Aortic smooth muscle cell (primary cell): ENCODE results near the gene ROR1.

DNA sequence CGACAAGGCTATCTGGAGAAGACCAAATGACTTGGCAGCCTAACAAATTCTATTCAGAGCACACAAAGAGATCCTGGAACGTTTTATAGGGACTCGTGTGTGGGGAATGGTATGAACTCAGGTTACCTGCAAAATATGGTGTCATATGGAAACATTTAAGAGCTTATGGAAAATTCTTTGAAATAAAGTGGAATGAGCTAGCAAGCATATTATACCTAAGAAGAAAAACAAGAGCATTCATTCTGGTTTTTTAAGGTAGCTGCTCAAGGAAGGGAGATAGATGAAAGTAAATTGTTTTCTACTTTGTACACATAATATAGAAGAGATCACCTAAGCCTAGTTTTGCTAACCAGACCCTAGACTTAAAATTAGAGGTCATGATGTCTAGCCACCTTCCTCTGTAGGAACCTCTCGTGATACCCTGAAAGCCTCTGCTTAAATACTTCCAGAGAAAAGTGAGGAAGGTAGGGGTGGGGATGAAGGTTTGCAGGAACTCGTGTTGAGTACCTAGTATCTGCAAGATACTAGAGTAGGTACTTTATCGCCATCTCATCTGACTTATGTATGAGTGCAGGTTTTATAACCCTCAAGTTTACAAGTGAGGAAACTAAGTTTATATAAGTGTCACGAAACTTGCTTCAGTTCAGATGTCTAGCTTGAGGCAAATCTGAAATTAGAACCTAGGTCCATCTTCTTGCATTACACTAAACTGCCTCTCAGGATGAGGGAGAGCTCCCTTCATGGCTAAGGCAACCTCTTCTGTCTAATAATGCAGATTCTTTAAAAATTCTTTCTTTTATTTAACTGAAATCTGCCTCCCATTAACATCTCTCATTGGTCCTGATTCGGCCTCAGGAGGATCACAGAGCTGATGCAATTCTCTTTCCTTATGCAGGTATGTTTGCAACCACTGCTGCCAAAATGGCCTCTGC is 43.4 kb downstream of the NFIA start:
- RRBS = no CpG with 5 or more reads among the region's 8 CpGs

- RRBS = no CpG with 5 or more reads among the region's 4 CpGs
Observed at GRCh38 chr1:61227761-61228701, 145.7 kb downstream of the NFIA start.

- RRBS = no CpG with 5 or more reads among the region's 5 CpGs
Observed at GRCh38 chr1:61280397-61280928, 198.1 kb downstream of the NFIA start.

DNA sequence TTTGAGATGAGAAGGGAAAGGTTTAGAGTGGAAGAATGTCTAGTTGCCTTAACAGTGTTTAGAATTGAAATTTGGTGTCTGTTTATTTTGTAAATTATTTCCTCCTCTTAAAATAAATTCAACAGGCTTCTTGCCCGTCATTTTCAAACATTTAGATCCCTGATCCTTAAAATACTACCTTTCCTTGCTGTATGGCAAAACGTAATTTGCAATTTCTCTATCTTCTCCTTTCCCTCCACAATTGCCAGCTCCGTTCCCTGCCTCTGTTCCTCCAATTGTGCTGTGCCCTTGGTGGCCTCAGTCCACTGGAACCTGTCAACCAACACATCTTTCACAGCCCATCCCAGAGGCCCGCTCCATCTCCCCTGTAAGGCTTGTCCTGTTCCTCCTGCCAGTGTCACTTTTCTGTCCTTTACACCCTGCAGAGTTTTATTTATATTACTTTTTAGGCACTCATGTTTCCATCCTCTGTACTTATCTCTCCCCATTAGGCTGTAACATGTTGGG is 304.1 kb downstream of the TM2D1 start:
- RRBS = no CpG with 5 or more reads among the region's 4 CpGs

DNA sequence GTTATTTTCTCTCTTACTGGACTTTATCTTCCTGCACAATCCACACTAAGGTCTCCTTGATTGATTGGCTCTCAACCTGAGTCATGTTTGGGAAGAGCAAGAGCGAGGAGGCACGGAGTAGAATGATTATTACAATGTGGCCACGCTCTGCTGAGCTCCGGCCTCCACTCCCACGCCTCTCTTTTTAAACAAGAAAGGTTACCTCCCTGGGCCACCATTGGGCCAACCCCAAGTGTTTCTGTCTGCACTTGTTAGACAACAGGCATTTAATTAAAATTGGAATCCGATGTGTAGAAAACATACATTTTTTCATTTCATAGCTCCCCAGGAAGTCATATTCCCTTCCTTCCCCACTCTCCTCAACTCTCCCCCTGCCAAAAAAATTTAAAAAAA is 278.2 kb downstream of the TM2D1 start:
- RRBS = no CpG with 5 or more reads among the region's 6 CpGs

- RRBS = no CpG with 5 or more reads among the region's 22 CpGs
Observed at GRCh38 chr1:61742997-61743417, 727 bp downstream of the PATJ start.

DNA sequence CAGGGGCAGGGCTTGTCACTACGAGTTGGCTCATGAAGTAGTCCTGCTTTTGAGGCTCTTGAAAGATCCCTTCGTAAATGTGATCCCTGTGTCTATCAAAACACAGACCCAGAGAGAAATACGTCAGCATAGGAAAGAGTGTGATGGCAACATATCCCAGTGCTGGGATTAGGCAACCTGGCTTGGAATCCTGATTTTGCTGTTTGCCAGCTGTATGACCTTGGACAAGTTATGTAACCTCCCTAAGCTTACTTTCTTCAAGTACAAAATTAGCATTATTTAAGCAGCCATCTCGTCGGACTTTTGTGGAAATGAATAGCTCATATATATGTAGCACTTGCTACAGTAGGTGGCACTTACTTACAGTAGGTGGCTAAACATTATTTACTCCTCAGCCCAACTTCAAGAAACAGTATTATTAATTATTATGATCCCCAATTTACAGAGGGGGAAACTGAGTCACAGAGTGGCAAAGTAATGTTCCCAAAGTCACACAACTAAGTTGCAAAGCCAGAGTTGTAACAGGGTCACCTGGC is 228.5 kb downstream of the ATG4C start:
- RRBS = no CpG with 5 or more reads among the region's 5 CpGs

DNA sequence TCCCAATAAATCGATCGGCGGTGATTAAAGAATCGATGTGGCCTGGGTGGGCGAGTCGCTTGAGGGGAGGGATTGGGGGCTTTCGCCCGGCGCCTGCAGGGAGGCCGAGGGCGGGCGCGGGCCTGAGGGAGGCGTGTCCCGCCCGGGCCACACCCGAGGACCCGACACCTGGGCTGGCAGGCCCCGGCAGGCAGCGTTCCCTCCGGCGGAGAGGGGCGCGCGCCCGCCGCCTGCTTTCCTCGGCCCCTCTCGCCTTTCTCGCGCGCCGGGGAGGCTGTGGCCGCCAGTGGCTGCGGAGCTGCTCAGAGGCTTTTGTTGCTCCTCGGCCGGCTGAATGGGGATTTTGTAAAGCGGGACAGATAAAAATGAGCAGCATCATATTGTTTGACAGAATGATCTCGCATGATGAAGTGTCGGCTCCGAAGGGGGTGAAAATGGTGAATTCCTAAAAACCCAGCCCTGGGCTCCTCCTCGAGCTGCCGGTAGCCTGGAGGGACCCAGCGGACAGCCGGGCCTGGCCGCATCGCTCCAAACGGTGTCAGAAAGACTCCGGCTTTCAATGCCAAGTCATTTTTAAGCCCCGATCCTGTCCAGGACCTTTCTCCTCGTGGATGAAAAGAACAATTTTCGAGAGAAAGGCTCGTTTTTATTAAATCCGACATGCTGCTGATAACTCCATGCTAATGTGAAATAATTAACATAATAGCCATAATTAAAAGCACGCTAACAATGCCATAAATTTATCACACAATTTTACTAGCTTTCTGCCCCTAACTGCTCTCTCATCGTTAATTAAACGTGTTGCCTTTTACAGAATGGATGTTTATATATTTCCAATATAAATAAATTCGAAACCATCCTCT is 4.8 kb upstream of the FOXD3 start:
- RRBS = 3% methylated on average over 32 of the region's 58 CpGs

DNA sequence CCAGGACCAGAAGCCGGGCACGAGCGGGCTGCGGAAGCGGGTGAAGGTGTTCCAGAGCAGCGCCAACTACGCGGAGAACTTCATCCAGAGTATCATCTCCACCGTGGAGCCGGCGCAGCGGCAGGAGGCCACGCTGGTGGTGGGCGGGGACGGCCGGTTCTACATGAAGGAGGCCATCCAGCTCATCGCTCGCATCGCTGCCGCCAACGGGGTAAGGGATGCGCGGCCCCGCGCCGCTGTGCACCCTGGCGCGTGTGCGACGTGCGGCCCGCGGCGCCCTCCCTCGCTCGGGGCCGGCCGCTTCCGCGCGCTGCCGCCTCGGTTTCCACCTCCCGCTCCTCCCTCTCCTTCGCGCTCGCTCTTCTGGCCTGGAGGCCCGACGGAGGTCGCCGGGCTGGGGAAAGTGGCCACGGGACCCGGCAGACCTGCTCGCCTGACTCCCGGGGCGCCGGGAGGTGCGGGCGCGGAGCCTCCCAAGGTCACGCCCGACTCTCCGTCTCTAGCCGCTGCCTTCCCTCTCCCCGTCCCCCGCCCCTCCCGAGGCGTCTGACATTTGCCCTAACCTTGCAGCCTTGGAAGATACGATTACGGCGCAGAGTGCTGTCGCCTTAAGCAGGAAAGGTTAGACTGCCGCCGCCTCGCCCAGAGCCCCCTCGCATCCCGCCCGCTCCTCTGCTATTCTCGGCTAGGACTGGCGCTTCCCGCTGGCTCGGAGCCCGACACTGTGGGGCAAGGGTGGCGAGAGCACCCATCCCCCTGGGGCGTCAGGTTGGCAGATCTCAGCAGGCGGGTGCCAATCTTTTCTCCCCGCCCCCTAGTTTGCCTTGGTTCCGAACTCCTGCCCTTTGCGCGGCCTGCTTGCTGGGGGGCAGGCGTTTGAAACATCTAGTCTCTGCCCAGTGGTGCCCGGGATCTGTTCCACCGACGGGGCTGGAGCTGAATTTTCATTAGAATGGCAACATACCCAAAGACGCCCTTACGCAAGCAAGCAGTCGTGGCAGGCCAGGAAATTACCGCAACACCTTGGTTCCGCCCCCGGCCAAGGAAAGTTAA is 639 bp downstream of the PGM1 start:
- RRBS = under 1% methylated on average over 20 of the region's 100 CpGs

GRCh38 chr1:63704982-63705473 is 68.8 kb upstream of the ROR1 start:
- RRBS = no CpG with 5 or more reads among the region's 7 CpGs

- RRBS = 2% methylated on average over 35 of the region's 118 CpGs
Observed at GRCh38 chr1:63773590-63774699, at the start of gene ROR1. ROR1 (plus strand) TSS chr1:63774017.

DNA sequence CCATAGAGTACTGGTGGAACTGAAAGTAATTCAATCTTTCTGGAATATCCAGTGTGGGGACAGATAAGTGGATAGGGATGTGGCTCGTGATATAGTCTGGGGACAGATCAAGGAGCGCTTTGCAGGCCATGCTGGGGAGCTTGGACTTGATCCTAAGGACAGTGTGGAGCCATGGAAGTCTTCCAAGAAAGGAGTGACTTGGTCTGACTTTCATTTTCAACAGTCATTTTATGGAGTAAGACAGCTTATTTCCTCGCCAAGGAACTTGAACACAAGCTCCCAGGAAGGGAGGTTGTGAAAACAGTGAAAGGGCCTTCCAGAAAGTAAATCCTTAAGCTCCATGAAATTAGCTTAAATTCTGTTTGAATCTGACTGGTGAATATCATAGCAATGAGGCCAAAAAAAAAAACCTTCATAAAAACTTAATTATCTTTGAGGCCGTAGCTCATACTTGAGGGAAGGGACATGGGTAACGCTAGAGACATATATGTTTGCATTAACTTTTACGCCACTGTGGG is 55.9 kb downstream of the ROR1 start:
- RRBS = no CpG with 5 or more reads among the region's 6 CpGs

DNA sequence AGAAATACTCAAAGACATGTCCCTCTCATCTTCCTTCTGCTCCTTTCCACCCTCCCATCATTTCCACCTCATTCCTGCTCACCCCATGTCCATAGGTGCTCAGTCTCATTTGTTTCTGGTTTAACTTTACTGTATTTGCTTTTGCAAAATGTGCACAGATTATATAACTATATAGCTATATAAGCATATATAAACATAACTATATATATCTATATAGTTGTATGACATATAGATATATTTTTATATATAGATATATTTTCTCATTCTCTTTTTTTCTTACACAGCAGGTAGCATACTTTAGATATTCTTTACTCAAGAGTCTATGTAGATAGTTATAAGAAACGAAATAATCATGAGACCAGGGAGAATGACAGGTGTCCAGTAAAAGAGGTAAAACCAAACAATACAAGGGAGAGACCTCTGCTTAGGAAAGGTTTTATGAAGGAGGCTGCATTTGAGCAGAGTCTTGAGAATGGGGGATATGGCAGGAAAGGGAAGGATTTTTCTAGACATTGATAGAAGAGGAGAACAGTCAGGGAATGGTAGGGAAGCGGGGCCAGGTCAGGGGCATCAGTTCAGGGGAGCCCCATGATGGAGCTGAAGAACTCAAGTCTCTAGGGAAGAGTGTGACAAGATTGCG is 129.8 kb downstream of the ROR1 start:
- RRBS = no CpG with 5 or more reads among the region's 3 CpGs

DNA sequence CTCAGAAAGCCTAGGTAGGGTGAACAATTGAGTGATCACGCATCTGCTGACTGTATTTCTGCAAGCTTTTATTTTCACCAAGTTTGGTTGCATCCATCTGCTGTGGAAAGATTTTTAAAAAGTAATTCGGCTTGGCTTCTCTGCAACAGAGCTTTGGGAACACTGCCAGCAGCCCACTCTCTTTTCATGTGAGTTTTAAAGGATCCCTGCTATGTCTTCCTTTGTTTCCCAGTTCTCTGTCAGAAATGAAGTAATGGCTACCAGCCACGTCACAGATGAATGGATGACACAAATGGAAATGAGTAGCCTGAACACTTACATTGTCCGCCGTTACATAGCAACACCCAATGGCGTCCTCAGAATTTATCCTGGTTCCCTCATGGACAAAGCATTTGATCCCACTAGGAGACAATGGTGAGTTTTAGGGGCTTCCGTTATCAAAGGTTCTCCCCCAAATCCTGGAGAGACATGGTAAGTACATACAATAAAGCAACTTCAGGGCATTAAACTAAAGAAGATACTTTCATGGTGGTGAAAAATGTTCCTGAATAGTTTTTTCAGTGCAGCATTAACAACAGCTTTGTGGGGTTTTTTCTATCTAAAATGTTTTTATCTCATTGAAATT is 80.5 kb upstream of the RAVER2 start:
- RRBS = no CpG with 5 or more reads among the region's 7 CpGs

DNA sequence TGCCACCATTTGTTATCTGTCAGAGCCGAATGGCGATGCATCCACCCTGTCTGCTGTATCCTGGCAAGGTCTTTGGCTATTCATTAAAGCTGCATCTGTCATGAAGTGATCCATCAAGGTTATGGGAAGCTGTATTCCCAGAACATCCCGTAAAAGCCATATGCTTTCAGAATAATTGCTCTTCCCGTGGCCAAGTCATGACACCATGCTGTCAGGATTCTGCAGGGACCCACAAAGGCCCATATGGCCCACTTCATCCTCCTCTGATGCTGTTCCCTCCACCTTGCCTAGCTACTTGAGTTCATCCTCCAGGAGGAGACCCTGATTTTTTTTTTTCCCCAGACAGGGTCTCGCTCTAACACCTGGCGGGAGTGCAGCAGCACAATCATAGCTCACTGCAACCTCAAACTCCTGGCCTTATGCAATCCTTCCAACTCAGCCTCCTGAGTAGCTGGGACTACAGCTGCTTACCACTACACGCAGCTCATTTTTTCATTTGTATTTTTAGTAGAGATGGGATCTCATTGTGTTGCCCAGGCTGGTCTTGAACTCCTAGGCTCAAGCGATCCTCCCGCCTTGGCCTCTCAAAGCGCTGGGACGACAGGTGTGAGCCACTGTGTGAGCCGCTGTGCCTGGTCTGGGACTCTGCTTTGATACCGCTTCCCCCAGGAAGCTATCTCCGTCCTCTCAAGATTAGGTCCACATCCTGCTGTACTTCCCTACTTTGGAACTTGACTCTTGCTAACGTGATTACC is 104.2 kb downstream of the RAVER2 start:
- RRBS = no CpG with 5 or more reads among the region's 15 CpGs

- RRBS = no CpG with 5 or more reads among the region's 6 CpGs
Observed at GRCh38 chr1:64878824-64879281, 87.5 kb downstream of the JAK1 start.

- RRBS = no CpG with 5 or more reads among the region's 8 CpGs
Observed at GRCh38 chr1:64919150-64919715, 47.1 kb downstream of the JAK1 start.

- RRBS = no CpG with 5 or more reads among the region's 8 CpGs
Observed at GRCh38 chr1:64982994-64983556, 16.7 kb upstream of the JAK1 start.

- RRBS = no CpG with 5 or more reads among the region's 8 CpGs
Observed at GRCh38 chr1:65049276-65049995, 83.1 kb upstream of the JAK1 start.

- RRBS = no CpG with 5 or more reads among the region's 4 CpGs
Observed at GRCh38 chr1:65055581-65056054, 89.3 kb upstream of the JAK1 start.